Sigmoid colon (tissue), 4 donors: ENCODE measurements around a stretch of chr1.

DNA sequence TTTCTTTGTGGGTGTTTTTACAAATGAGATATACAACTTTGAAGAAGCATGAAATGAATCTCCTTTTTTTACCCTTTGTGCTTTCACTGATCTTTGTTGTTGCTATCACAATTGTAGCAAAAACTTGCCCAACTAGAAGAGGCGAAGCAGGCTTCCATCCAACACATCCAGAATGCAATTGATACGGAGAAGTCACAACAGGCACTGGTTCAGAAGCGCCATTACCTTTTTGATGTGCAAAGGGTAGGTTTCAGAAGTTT is 7.2 kb downstream of the ATP5PB start:
- PRO-cap, result no peak
- RAMPAGE, long total RNA, 4 experiments, result no peak in any of the 4 experiments

DNA sequence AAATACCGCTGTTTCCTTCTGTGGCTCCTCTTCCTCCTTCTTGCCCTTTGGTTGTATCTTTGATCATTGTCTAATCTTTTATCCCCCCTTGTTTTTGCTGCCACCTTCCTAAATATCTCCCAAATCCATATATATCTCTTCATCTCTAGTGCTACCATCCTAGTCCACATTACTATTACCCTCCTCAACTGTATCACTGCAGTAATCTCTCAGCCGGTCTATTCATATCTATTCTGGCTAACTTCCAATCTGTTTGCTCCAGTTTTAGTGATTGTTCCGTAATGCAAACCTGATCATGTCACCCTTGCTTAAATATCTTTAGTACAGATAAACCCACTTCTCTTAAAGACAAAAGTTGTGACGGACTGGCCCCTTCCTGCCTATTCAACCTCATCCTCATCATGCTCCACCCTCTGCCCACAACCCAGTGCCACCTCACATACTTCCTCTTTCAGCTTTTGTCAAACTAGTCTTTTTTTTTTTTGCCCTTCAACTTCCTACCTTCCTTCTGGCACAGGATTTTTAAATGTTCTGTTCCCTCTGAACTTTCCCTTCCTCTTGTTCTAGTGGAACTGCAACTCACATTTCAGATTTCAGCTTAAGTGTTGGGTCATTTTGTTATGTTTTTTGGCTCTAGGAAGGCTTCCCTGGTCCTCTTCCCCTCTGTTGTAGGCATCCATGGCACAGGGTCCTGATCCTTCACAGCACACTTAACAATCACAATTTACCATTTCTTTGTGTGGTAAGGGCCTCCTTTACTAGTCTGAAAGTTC is 2.7 kb upstream of the C1orf162 start:
- PRO-cap, result no peak
- RAMPAGE, long total RNA, 4 experiments, result no peak in any of the 4 experiments

DNA sequence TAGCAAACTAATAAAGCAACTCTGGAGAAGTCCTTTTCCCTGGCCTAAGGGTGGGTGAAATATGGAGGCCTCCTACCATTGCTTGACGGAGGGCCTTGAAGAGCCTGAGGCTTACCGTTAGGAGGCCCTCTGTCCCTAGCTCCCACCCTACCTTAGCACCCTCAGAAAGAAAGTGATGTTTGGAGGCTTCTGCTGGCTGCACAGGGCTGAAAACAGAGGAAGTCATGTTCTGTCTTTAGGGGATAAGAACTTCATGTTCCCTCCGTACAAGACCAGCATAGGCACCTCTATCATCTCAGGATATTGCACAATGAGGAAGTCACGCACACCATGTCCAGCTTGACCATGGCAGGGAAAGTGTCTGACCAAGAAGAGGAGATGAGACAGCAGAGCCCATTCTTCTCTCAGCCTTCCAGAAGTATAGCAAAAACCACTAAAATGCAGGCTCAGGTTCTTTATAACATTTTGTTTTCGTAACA is 13.8 kb downstream of the ADORA3 start:
- PRO-cap, result no peak
- RAMPAGE, long total RNA, 4 experiments, result start-site peak on the minus strand in 2 of 4 experiments, centred at positions 181 to 217 of the sequence, 19 to 25 reads per replicate

- PRO-cap, result no peak
- RAMPAGE, long total RNA, 4 experiments, result no peak in any of the 4 experiments
These were observed 4.8 kb downstream of the RAP1A start for GRCh38 chr1:111624377-111624817.

- PRO-cap, result no peak
- RAMPAGE, long total RNA, 4 experiments, result no peak in any of the 4 experiments
These were observed 1.2 kb upstream of the KCND3 start for GRCh38 chr1:111990443-111991350.

DNA sequence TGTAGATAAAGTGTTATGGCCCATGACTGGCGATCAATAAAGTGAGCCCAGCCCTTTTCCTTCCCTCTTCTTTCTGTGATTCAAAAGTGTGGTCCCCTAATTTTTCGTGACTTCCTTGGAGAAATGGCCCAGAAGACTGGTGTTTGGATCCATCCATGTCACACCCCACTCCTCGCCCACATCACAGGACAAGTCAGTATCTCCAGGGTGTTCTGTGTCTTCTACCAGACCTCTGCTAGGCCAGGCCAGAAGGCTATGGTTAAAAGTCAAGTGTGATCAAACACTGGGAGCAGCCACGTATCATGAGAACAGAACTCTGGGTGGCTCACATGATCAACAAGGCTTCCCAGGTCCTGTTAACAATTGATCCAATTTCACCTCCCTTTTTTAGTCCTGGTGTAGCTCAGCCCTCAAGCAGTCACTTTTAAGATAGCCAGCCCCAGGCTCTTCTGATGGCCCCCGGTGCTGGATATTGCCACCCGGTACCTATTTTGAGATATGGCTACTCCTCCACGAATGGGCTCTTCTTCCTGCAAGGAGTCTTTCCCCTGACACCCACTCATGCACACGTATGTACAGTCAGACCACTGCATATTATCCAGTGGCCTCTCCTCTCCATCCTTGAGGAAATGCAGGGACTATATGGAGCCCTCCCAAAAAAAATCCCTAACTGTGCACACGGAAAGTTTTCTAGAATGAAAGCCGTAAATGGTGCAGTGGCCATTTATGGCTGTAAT is 62.0 kb upstream of the CTTNBP2NL start:
- PRO-cap, result no peak
- RAMPAGE, long total RNA, 4 experiments, result no peak in any of the 4 experiments

GRCh38 chr1:112388290-112388651 is 7.7 kb upstream of the CTTNBP2NL start:
- PRO-cap, result no peak
- RAMPAGE, long total RNA, 4 experiments, result no peak in any of the 4 experiments

- PRO-cap, result no peak
- RAMPAGE, long total RNA, 4 experiments, result no peak in any of the 4 experiments
These were observed 3.5 kb downstream of the CTTNBP2NL start for GRCh38 chr1:112399529-112399815.

DNA sequence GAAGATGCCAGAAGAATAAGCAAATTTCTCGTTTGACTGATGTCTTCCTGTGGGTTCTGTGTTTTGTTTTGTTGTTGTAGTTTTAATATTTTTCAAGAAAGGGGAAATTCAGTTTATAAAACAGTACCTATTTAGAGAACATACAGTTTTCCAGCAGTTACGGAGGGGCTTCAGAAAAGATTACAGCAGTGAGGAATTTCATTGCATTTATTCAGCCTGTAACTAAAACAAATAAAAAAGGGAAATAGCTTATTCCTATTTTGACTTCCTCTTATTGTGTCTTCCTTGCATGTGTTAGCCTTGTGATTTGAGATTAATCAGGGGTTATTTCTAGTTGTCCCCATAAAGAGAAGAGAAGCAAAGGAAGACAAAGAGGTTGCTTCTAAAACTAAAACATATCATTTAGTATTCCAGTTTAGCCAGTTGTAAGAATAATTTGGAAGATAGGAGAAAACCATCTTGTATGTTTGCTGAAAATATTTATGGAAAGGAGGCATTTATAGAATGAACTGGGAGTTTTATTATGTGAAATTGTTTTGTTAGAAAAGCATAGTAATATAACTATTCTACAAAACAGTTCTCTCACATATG is 35.1 kb downstream of the CTTNBP2NL start:
- PRO-cap, result no peak
- RAMPAGE, long total RNA, 4 experiments, result no peak in any of the 4 experiments

DNA sequence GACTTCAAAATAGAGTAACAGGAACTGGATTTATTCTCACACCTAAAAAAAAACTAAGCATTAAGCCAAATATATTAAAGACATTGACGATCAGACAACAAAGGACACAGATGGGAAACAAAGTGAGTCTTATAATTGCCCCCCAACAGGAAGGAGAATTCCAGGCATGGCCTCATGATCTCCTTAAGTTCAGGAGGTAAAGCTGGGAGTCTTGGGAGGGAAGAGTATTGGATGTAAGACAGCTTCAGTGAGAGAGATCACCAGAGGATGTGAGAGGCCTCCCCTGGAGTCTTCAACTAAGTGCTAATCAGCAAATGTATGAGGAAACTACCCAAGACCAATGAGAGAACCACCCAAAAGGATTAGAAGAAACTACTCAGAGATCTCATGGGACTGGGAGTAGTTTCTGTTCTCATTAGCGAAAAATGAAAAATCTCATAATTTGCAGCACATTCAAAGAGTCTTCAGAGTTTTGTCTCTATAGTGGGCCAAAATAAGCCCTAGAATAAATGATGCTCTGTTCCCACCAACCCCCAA is 36.7 kb upstream of the WNT2B start:
- PRO-cap, result no peak
- RAMPAGE, long total RNA, 4 experiments, result no peak in any of the 4 experiments

- PRO-cap, result no peak
- RAMPAGE, long total RNA, 4 experiments, result no peak in any of the 4 experiments
These were observed 3.1 kb upstream of the MOV10 start for GRCh38 chr1:112671290-112671831.

DNA sequence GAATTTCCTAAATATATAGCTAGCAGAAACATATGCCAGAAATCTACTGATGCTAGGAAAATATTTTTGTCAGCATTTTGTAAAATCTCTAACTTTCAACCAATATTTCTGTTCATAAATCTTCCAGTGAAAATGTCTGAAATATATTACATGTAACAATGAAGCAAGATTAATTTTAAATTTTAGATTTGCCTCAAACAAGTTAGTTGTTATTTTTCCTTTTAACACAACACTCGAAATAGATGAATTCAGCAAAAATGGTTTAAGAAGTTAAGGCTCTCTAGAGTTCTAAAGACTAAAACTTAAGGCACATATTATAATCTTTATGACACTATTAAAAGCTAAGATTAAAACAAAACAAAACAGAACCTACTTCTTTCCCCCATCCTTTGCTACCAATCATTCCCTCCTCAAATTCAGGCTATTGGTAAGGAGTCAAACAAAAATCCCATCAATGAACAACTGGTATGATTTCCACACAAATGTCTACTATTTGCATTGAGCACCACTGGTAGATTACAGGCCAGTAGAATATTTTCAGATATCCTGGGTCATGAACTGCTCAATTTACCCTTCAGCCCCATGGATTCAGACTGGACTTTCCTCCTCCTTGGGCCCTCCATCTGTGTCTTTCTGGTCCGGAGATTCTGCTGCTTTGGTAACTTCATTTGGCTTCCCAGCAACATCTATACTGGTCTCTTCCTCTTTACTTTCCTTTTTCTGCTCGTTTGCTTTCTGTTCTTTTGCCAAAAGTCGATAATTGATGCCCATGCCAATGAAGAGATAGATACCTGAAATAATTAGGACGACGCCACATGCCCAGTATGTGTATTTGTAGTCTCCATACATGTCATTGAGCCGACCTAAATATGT is 42.5 kb downstream of the SLC16A1 start:
- PRO-cap, result no peak
- RAMPAGE, long total RNA, 4 experiments, result no peak in any of the 4 experiments

DNA sequence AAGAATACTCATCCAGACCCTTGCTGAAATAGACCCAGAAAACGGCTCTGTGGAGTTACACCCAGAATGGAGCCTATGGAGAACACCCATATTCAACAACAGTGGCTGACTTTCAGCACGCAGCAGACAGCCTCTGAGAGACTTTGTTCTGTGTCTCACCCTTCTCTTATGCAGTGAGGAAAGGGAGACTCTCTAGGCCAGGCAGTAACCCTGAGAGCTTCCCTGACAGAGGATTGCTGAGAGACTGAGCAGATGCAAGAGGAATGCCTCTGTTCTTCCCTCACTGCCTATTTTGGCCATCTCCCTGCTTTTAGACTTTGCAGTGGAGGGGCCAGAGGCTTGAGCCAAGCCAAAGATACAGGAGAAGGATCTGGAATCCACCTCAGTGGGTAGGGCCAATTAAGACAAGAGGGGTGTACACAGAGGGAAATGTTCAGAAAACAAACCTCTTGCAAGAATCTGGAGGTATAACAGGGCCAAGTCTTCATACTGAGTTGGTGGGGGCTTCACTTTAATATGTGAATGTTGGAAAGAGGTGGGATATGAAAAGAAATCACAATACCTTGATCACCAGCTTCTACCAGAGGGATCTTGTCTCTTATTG is 41.9 kb upstream of the SLC16A1 start:
- PRO-cap, result no peak
- RAMPAGE, long total RNA, 4 experiments, result start-site peak on the plus strand in 1 of 4 experiments, centred at position 241 of the sequence, 9 reads per replicate

DNA sequence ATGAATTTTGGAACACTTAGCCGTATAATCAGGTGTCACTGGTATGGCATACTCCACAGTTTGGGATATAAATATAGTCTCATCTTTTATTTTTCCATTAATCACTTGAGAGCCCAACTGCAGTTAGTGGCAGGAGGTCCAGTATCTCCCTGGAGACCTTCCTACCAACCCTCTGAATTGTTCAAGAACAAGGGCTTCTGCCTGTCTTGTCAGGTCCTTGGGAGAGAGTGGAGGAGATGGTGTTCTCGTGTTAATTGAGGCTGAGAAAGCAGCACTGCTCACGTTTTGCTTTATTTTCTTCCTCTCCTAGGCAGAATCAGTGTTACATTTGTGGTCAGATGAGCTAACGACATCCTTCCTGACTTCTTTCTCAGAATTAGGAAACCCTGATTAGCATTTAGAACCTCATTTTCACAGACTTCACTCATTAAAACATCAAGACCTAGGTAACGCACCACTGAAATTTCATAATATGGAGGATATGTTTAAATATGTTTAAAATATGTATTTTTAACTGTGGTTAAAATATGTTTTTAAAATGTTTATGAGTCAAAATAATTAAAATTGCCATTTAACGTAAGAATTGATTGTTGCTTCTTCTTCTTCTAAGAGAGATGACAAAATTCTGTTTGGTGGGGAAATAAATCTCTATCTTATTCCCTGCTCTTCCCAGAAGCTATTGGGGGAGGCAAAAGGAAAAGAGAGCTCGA is 26.4 kb upstream of the LRIG2 start:
- PRO-cap, result no peak
- RAMPAGE, long total RNA, 4 experiments, result no peak in any of the 4 experiments

- PRO-cap, result no peak
- RAMPAGE, long total RNA, 4 experiments, result no peak in any of the 4 experiments
These were observed 39.0 kb downstream of the MAGI3 start for GRCh38 chr1:113429102-113429924.

DNA sequence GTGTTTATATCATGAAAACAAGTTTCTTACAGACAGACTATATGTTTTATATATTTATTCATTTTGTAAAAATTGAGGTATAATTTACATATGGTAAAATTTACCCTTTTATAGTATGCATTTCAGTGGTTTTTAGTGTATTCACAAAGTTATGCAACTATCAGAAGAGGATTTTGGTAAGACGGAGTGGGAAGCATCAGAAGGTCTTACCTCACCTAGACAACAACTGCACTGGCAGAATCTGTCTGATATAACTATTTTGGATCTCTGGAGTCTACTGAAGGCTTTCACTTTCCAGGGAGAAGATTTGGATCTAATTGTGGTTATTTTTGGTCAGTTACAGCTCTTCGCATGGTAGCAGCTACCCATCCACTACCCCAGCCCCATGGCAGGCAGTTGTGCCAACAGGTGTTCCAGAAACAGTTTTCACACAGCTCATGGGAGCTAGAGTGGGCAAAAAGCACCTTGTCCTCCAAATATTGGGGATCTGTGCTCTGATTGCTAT is 53.5 kb downstream of the MAGI3 start:
- PRO-cap, result no peak
- RAMPAGE, long total RNA, 4 experiments, result no peak in any of the 4 experiments

- PRO-cap, result no peak
- RAMPAGE, long total RNA, 4 experiments, result no peak in any of the 4 experiments
These were observed 135.9 kb downstream of the MAGI3 start for GRCh38 chr1:113526082-113526680.

GRCh38 chr1:113784114-113784396 is 24.8 kb upstream of the PHTF1 start:
- PRO-cap, result no peak
- RAMPAGE, long total RNA, 4 experiments, result no peak in any of the 4 experiments

- PRO-cap, result no peak
- RAMPAGE, long total RNA, 4 experiments, result no peak in any of the 4 experiments
These were observed 1.2 kb downstream of the RSBN1 start for GRCh38 chr1:113811181-113811442.

- PRO-cap, result no peak
- RAMPAGE, long total RNA, 4 experiments, result no peak in any of the 4 experiments
These were observed 955 bp downstream of the BCL2L15 start for GRCh38 chr1:113886478-113886774.